ENCODE data around the genes BRS3, ATP11C, ENSG00000230707, SPANXB1 and SPANXA1.

DNA sequence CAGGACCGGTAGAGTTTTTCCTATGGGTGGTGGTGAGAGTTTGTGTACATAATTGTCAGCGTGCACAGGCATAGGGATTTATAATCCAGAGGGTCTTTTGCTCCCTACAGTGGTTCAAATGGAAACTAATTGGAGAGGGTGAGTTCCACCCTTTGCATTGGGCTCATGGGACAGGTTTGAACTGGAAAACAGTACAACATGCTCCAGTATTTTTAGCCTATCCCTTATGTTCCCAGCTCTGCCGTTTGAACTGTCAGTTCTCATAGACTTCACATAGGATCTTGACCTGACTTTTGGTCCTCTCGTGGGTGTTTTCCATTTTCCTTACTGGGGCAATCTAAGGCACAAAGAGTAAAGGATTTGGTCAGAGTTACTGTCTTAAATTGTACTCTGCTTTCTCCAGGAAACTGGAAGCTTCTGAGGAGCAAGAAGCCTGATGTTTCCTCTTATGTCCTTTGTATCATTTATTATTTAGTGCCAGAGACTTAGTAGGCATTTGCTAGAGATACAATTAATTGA, 17.7 kb upstream of the FHL1 start:
- RRBS, 2 experiments: no CpG with 5 or more reads among the region's 4 CpGs

DNA sequence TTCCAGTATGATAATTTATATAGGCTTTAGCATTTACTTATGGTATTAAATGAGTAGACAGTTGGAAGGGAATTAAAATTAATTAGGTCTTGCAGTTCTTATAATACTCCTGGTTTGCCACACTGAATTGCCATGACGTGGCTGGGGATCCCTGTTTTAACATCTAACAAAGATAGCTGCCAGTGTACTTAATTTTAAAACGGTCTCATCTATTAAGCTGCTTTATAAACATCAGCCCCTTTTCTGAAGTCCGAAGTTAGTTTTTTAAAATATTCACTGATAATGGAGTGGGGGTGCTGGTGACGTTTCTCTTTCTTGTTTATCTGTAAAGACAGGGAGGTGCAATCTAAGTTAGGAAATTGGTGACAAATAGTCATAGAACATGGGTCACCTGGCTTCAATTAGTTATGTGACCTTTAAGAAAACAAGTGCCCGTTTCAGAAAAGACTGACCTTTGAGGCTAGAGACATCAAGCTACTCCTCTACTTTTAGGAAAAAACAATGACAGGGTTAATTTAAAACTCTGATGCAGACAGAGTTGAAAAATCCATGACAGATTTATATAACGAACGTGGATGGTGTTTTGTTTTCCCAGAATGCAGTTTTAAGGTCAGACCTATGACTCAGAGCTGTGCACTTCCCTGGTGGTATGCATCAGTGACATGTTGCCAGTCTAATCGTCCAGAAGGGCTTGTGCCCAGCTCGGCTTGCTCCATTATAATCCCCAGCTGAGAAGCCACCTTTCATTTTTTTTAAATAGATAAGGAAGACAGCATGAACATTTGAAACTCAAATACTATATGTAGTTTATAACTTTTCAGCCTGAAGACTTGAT, 11.4 kb upstream of the FHL1 start:
- RRBS, 2 experiments: no CpG with 5 or more reads among the region's 9 CpGs

- RRBS, 2 experiments: no CpG with 5 or more reads among the region's 8 CpGs
These were observed 4.4 kb upstream of the MAP7D3 start for GRCh38 chrX:136255443-136256128.

DNA sequence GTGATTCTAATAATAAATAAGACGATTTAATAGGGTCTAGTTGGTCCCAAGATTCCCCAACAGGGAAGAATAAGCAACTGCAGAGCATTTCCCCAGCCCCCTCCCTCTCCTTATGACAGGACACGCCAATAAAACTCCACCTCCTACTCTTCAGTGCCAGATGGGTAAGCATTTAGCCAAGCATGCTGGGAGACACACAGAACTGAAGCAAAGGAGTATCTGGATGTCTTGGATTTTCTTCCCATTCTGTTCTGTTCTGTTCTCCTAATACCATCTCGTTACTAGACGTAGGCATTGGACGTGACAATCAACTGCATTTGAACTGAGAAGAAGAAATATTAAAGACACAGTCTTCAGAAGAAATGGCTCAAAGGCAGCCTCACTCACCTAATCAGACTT, at the start of gene BRS3:
TSS of gene BRS3 (plus strand) at position 195 of the 399 bp plus-strand sequence.
- RRBS, 2 experiments: no CpG with 5 or more reads among the region's 5 CpGs

DNA sequence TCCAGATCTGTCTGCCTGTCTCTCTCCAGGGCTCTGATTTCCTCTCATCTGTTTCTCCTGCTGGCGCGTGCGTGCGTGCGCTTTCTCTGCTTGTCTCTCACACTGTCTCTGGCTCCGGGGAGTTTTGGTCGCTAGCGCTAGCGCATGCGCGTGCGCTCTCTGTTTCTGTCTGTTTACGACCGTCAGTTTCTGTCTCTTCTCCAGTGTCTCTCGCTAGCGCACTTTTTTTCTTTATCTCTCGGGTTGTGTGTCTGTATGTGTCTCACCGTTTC, 1.9 kb downstream of the GPR101 start:
- RRBS, 2 experiments: 91% methylated on average over 1 of the region's 18 CpGs; no CpG with 5 or more reads in 1 of the 2 experiments

DNA sequence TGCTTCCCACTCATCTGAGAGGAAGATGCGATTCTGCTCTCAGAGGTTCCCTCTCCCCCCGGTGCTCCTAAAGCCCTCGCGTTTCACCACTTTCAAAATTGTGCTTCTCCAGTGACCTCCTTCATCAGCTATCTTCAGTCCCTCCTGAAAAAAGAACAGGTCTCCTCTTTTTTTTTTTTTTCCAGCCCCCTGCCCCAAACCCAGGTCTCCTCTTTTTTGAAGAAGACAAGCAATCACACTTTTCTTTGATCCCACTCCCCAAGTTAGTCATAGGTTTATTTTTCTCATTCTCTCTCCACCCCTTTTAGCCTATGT, 432.0 kb downstream of the ZIC3 start:
- RRBS, 2 experiments: no CpG with 5 or more reads among the region's 4 CpGs

- RRBS, 2 experiments: no CpG with 5 or more reads among the region's 7 CpGs
These were observed 279.0 kb upstream of the FGF13 start for GRCh38 chrX:138990490-138990951.

DNA sequence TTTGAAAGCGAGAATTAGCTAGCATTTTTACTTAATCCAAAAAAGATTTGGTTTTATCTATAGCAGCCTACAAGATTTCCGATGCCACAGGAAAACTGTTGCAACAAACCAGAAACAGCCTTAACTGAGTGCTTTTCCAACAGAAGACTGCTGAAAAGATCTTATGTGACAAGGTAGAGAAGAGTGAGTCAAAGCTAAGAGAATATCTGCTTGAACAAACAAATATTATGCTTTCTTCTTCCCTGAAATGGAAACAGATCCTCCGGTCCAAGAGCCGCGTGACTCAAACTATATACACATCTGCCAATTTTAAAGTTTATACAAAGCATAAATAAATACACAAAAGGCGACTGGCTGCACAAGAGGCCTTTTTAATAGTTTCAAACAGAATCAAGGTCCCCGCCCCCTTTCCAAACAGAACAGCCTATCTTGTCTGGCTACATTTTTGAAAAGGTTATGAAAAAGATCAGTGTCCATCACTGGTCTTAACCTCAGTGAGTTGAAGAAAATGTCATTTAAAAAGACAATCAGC, 329.8 kb upstream of the F9 start:
- RRBS, 2 experiments: no CpG with 5 or more reads among the region's 7 CpGs

DNA sequence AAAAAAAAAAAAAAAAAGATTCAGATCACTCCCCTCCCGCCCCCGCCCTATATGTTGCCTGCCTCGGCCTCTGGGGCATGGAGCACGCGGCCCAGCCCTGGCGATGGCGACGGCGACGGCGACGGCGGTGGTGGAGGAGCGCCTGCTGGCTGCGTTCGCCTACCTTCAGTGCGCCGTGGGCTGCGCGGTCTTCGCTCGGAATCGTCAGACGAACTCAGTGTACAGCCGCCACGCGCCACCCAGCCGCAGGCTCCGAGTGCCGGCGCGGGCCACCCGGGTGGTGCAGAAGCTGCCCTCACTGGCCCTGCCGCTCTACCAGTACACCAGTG, 83.8 kb upstream of the F9 start:
- RRBS, 2 experiments: no CpG with 5 or more reads among the region's 34 CpGs

DNA sequence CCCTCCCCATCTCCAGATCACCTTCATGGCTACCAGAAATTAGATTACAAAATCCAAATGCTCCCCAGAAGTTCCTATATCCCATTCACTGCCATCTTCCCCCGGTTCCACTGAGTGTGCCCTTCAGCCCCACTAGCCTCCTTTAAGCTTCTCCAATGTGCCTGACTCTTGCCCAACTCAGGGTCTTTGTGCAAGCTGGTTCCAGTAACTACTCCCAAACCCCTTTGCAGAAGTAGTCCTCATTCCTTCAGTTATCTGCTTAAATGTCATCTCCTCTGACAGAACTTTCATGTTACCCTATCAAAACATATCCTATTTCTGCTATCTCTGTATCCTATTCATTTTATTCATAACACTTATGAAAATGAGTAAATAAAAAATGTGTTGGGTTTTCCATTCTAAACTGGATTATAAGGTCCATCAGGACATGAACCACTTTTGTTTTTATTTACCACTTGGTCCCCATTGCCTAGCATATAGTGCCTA, 24.8 kb downstream of the ATP11C start:
- RRBS, 2 experiments: no CpG with 5 or more reads among the region's 1 CpG

GRCh38 chrX:139931049-139931677, 1.7 kb downstream of the ATP11C start:
- RRBS, 2 experiments: 2 to 14% methylated on average over 8 of the region's 27 CpGs

- RRBS, 2 experiments: under 1 to 6% methylated on average over 11 of the region's 30 CpGs
These were observed at the start of gene ATP11C for GRCh38 chrX:139932933-139933359. TSS of gene ATP11C (minus strand) at chrX:139933053.

- RRBS, 2 experiments: no CpG with 5 or more reads among the region's 3 CpGs
These were observed 8.0 kb upstream of the CXorf66 start for GRCh38 chrX:139973291-139973779.

- RRBS, 2 experiments: under 1 to 7% methylated on average over 11 of the region's 111 CpGs
These were observed at the start of gene ENSG00000230707 for GRCh38 chrX:140090977-140092174. TSS of gene ENSG00000230707 (plus strand) at chrX:140091678.

DNA sequence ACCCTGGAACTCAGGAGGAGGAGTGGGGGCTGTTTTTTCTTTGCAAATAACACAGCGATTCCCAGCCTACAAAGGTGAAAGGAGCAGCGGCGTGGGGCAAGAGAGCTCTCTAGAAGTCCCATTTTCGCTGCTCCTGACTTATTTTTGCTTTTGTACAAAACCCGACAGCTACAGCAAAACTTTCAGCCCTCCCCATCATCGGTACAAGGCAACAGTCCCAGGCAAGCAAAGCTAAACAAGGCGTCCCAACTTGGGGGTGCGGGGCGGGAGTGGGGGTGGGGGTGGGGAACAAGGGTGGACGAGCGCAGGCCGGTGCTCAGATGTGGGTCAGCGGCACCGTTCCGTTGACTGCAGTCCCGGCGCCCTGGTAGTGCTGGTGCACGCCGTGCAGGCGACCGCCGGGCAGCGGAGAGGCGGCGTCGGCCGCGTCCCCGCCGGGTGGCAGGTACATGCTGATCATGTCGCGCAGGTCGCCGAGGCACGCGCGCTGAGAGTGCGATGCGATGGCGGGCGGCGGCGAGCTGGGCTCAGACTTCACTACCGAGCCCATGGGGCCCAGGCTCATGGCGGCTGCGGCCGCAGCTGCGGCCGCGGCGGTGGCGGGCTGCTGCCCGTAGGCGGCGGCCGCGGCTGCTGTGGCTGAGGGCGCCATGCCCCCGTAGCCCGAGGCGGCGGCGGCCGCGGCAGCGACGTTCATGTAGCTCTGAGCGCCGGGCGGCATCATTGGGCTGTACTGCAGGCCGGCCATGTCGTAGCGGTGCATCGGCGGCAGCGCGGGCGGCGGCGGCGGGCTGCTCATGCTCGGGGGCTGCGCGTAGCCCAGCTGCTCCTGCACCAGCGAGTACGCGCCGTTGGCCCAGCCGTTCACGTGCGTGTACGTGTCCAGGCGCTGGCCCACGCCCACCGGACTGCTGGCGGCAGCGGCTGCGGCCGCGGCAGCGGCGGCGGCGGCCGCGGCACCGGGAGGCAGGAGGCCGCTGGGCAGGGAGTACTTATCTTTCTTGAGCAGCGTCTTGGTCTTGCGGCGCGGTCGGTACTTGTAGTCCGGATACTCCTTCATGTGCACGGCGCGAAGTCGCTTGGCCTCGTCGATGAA, 1.1 kb downstream of the SOX3 start:
- RRBS, 2 experiments: 90 to 92% methylated on average over 32 of the region's 120 CpGs

DNA sequence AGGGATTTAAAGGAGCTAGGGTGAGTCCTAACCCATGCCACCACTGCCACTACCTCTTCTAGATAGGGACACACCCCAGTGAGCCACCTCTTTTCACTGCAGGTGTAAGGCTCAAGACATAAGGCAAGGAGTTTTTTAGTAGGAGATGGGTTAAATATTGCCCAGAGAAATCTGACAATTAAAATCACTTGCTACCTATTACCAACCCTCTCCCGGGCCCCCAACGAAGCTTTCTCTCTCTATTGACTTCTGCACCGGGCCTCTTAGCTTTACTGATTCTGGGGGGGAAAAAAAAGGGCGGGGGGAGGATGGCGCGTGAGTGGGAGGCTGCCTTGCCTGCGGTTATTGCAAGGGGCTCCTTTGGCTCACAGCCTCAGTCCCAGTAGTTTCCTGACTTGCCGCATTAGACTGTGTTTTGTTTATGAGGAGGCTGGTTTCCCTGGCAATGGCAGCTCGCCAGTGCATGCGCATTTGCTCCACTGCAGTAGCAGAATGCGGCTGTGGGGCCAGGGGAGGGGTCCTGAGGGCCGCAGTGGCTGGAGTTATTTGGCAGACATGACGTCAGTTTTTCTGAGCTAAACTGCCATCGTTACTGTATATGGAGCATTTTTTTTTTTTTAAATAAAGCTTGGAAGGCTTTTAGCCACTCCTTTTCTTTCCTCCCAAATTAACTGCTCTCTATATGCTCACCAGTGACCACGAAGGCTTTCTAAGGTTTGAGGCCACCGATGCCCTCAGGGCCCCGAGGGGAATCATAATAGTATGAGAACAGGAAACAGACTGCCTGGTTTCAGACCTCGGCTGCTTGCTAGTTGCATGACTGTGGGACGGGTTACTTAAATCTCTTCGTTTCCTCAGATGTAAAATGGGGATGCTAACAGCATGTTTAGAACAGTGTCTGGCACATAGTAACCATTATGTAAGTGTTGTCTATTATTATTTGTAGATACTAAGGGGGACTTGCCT, 208.0 kb upstream of the SOX3 start:
- RRBS, 2 experiments: no CpG with 5 or more reads among the region's 20 CpGs

DNA sequence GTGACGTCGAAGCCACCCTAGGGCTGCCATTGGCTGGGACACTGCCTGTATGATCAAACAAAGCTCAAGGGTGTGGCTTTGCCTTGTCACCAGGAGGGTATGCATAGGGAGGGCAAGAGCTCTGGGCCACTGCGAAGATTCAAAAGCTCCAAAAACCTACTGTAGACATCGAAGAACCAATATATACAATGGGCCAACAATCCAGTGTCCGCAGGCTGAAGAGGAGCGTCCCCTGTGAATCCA, at the start of gene SPANXB1:
TSS of gene SPANXB1 (plus strand) at position 89 of the 243 bp plus-strand sequence.
- RRBS, 2 experiments: no CpG with 5 or more reads among the region's 6 CpGs

- RRBS, 2 experiments: no CpG with 5 or more reads among the region's 8 CpGs
These were observed at the start of gene SPANXA1 for GRCh38 chrX:141584612-141584912. TSS of gene SPANXA1 (minus strand) at chrX:141584738.

DNA sequence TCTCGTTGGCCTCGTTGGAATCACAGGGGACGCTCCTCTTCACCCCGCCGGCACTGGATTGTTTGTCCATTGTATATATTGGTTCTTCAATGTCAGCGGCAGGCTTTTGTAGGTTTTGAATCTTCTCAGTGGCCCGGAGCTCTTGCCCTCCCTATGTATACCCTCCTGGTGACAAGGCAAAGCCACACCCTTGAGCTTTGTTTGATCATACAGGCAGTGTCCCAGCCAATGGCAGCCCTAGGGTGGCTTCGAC, 277 bp downstream of the SPANXD start:
- RRBS, 2 experiments: no CpG with 5 or more reads among the region's 8 CpGs

DNA sequence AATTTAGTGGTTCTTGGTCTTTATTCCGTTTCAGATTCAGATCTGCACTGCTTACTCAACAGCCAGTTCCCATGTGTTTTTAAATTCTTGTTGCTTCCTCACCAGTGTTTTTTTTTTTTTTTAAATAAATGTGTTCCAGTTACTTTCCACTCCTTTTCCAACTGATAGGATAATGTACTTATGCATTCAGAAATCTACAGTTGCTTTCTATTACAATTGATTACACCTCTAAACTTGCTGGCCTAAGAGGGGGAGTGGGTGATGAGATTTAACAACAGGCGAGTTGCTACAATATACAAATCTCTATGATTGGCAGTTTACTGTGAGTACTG, 8.0 kb downstream of the MAGEC3 start:
- RRBS, 2 experiments: no CpG with 5 or more reads among the region's 2 CpGs

Measured in Panc1 (cell line).